ENCODE measurements around the gene UBTF.

- PRO-cap, 2 experiments, result no peak in any of the 2 experiments
These were observed 2.7 kb downstream of the NAGS start for GRCh38 chr17:44006949-44007630.

DNA sequence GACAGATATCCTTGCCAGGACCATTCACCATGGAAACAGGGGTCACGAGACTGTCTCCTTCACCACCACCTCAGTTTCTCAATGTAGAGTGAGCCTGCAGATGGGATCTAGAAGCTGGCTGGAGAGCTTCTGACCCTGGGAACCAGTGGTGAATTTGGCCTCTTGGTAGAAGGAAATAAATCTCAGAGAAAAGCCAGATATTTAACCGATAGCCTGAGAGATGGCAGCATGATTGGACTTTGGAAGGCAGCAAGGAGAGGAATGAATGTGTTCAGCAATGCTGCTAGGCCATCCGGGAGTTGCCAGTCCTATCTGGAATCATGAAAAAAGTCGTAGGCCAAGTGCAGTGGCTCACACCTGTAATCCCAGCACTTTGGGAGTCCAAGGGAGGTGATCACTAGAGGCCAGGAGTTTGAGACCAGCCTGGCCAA lies 7.4 kb upstream of the HDAC5 start:
- PRO-cap, 2 experiments, result peak in 1 of 2 experiments; most common minus-strand start position 74 of the sequence (in 1)

- PRO-cap, 2 experiments, result no peak in any of the 2 experiments
These were observed 3.0 kb upstream of the HROB start for GRCh38 chr17:44138711-44139114.

DNA sequence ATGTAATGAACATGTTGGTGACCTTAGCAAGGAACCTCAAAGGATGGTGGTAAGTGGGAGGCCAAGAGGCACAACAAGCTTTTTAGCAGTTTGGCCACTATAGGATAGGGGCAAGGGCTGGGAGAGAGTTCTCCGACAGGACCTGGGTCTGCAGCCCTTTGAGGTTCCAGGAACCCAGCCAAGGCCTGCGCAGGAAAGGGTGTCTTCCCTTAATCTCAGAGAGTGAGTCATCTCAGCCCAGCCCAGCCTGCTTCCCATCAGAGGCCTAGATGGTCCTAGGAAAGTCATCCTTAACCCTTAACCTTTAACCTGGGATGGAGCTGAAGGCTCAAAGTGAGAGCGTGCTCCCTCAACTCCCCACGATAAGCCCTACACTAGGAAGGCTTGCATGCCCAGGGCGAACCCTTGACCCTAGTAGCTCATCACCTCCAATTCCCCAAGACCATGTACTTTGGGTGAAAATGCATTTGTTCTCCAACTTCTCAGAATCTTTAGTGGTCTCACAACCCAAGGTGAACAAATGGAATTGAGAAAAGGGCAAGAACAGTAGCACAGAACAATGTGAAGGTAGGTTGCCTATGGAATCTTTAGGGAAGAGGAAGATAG lies 4.7 kb upstream of the ATXN7L3 start:
- PRO-cap, 2 experiments, result no peak in any of the 2 experiments

DNA sequence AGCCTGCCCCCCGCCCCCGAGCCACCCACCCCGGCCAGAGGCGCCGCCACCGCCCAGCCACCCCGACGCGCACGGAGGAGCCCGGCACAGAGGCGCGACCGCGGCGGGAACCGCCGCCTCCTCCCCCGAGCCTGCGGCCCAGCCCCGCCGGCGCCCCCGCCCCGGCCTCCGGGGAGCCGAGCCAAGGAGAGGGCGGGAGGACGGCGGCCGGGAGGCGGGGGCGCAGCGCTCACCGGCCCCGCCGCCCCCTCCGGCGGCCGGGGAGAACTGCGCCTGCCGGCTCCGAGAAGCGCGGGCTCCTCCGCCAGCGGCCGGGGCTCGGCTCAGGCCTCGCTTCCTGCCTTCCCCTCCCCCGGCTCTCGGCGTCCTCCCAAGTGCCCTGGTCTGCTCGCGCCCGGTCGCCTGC lies 536 bp downstream of the UBTF start:
- PRO-cap, 2 experiments, result peak in 1 of 2 experiments; most common plus-strand start position 87 of the sequence (in 1); most common minus-strand start position 262 of the sequence (in 1)

GRCh38 chr17:44219342-44220285 lies at the start of gene UBTF:
TSS of gene UBTF (minus strand) at chr17:44219675.
- PRO-cap, 2 experiments, result peak in 2 of 2 experiments; most common plus-strand start chr17:44219676 (in 2); most common minus-strand start chr17:44219498 (in 2)

DNA sequence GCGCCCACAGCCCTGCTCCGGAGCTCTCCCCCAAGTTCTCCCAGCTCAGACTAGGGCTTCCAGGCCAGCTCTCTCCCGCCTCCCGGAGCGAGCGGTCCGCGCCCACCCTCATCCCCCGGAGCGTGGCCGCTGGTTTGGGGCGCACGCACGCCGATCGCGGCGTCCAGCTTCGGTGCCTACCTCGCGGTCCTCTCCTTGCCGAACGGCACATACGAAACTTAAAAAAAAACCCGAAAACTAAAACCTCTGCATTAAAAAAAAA lies 742 bp upstream of the UBTF start:
- PRO-cap, 2 experiments, result peak in 2 of 2 experiments; most common minus-strand start position 213 of the sequence (in 2)

- PRO-cap, 2 experiments, result peak in 2 of 2 experiments; most common plus-strand start chr17:44221402 (in 2); most common minus-strand start chr17:44221626 (in 2)
These were observed 1.9 kb upstream of the UBTF start for GRCh38 chr17:44221177-44222021.

GRCh38 chr17:44317206-44318485 lies 7.0 kb downstream of the SLC25A39 start:
- PRO-cap, 2 experiments, result no peak in any of the 2 experiments

GRCh38 chr17:44319486-44320485 lies 4.8 kb downstream of the SLC25A39 start:
- PRO-cap, 2 experiments, result no peak in any of the 2 experiments

DNA sequence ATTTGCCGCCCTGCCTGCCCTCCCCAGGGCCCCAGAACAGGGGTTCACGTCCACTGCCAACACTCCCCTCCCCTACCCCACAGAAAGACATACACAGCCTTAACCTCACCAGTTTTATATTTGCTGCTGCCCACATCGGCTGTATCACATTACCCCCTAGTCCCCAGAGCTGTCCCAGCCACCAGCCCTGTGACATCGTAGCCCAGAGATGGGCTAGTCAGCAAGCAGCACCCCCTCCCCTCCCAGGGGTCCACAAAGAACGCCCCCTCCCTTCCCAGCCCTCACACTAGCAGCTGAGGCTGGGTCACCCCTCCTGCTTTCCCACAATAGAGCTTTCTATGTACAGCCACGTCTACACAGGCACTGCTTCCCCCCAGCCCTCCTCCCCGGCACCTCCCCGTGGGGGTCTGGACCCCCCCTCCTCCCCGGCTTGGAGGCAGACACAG lies 8.0 kb downstream of the GRN start:
- PRO-cap, 2 experiments, result no peak in any of the 2 experiments

- PRO-cap, 2 experiments, result no peak in any of the 2 experiments
These were observed 8.8 kb upstream of the ITGA2B start for GRCh38 chr17:44397882-44398956.

DNA sequence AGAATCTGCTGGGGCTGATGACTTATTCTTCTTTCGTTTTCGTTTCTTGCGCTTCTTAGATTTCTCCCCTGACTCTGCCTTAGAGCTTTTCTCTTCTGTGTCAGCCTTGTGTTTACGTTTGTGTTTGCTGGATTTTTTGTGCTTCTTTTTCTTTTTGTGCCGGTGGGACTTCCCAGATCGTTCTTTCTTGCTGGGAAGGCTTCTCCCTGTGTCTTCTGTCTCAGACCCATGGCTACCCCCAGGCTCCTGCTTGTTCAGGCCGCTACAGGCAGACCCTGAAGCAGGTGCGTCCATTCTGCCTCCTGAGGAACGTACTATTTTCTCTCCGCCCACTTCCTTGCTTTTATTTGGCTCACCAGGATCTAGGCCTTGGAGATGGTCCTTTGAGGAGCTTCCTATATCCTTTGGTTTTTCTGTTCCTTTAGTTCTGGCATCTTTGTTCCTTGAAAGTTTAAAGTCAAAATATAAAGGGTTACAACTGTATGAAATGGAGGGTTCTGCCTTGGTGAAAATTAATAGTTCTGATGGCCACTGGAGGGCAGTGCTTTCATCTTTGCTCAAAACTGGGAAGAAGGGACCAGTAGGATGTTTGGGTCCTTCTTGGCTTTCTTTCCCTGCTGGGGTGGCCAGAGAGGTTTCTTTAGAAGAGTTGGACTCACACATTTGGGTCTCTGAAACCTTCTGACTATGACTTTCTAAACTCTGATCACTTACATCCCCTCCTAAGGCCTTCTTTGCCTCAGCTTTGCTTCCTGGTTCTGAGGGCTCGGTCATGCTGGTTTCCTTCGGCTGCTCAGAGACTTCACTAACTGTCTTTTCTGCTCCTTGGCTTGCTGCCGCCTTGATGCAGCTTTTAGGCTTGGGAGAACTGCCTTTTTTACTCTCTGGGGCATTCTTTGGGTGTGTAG lies 10.7 kb upstream of the ITGA2B start:
- PRO-cap, 2 experiments, result no peak in any of the 2 experiments

DNA sequence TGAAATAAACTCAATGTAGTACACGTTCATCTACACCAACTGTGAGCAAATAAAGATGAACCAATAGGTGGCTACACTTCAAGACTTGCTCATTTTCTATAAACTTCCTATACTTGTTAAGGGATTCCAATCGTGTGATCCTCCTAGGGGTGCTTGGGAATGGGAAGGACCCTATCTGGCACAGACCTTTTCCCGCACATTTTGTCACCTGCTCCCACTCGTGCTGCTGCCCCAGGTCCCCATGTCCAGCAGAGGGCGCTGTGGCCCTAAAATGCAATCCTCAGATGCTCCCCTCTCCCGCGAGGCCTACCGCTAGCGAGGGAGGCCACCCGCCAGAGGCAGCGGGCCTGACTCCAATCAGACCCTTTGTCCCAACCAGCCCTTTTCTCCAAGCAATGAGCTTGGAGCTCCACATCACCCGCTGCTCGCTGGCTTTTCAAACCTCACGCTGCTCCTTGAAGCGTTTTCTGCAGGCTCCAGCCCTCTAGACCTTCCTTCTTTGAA lies 23.8 kb upstream of the FZD2 start:
- PRO-cap, 2 experiments, result no peak in any of the 2 experiments

DNA sequence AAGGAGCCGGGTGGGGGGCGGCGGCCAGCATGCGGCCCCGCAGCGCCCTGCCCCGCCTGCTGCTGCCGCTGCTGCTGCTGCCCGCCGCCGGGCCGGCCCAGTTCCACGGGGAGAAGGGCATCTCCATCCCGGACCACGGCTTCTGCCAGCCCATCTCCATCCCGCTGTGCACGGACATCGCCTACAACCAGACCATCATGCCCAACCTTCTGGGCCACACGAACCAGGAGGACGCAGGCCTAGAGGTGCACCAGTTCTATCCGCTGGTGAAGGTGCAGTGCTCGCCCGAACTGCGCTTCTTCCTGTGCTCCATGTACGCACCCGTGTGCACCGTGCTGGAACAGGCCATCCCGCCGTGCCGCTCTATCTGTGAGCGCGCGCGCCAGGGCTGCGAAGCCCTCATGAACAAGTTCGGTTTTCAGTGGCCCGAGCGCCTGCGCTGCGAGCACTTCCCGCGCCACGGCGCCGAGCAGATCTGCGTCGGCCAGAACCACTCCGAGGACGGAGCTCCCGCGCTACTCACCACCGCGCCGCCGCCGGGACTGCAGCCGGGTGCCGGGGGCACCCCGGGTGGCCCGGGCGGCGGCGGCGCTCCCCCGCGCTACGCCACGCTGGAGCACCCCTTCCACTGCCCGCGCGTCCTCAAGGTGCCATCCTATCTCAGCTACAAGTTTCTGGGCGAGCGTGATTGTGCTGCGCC lies 526 bp downstream of the FZD2 start:
- PRO-cap, 2 experiments, result no peak in any of the 2 experiments

GRCh38 chr17:44804265-44804703 lies 25.8 kb downstream of the GJC1 start:
- PRO-cap, 2 experiments, result no peak in any of the 2 experiments

GRCh38 chr17:44820463-44821216 lies 9.4 kb downstream of the GJC1 start:
- PRO-cap, 2 experiments, result no peak in any of the 2 experiments

DNA sequence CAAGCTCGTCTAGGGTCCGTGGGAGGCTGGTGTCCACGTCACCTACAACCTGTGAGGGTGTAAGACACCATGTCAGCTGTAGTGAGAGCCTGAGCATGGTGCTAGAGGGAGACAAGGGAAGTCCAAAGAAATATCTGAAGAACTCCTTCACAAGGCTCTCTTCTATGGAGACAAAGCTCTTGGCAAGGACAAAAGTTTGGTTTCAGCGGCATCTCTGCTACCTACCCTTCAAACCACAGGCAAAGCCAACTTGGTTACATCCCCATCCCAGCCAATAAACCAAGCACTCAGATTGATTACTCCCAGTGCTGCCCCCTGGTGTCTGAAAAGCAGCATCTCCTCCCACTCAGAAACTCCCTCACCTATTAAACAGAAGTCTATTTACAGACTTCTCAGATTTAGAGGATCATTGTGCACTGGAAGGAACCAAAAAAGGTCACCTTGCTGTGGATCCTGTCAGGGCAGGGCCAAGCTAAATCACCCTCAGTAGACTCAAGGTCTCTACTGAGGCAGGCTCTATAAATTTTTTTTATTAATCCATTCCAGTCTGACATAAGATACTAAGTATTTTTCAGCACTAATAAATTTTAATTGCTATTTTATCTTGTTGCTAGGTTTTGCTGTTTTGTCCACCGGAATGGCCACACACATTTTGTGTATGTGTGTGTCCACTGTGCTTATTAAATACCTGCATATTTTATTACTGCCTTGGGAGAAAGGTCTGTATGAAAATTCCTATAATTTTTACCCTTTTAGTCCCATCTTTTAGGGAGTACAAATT lies 17.5 kb downstream of the HIGD1B start:
- PRO-cap, 2 experiments, result no peak in any of the 2 experiments

DNA sequence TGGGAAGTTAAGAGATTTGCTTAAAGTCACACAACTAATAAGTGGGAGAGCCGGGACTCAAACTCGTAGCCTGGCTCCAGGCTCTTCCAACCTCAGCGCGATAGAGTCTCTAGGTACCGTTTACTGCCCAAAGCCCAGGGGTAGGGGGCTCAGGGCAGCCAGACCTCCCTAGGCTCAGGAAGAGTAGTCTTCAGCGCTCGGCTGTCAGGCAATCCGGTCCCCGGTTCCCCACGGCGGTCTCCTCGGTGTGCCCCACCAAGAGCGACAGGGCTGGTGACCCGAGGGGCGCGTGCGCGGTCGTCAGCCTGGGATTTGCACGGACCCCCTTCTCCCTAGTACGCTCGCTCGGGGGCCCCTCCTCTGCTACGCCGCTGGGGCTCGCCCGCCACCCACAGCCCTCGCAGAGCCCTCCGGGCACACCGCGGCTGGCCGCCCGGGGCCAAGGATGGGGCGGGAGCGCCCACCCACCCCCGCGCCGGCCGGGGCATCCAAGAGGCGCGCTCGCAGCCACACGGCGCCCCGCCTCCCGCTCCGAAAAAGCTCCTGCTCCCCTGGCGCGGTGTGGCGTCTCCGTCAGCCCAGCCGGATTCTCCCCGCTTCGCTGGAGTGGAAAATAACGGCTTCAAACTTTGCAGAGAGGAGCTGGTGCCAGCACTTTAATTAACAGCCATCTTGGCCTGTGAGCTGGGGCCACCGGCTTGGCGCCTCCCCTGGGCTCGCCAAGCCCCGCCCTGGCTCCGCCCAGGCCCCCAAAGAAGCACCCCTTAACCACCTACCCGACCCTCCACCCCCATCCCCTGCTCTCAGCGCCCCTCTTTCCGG lies 2.1 kb upstream of the C1QL1 start:
- PRO-cap, 2 experiments, result no peak in any of the 2 experiments

- PRO-cap, 2 experiments, result peak in 1 of 2 experiments; most common plus-strand start chr17:45018945 (in 1)
These were observed 32.3 kb downstream of the DCAKD start for GRCh38 chr17:45018782-45019785.

All from cytotoxic T cell (primary cell).